Tongue (tissue), 2 donors: ENCODE measurements around a stretch of chr10.

GRCh38 chr10:89301150-89301648, 647 bp upstream of the IFIT2 start:
- RAMPAGE, long total RNA = no peak

GRCh38 chr10:89421136-89421592, 6.8 kb downstream of the IFIT5 start:
- RAMPAGE, long total RNA = no peak

- RAMPAGE, long total RNA = no peak
These were observed 54.2 kb downstream of the IFIT5 start for GRCh38 chr10:89468508-89469017.

DNA sequence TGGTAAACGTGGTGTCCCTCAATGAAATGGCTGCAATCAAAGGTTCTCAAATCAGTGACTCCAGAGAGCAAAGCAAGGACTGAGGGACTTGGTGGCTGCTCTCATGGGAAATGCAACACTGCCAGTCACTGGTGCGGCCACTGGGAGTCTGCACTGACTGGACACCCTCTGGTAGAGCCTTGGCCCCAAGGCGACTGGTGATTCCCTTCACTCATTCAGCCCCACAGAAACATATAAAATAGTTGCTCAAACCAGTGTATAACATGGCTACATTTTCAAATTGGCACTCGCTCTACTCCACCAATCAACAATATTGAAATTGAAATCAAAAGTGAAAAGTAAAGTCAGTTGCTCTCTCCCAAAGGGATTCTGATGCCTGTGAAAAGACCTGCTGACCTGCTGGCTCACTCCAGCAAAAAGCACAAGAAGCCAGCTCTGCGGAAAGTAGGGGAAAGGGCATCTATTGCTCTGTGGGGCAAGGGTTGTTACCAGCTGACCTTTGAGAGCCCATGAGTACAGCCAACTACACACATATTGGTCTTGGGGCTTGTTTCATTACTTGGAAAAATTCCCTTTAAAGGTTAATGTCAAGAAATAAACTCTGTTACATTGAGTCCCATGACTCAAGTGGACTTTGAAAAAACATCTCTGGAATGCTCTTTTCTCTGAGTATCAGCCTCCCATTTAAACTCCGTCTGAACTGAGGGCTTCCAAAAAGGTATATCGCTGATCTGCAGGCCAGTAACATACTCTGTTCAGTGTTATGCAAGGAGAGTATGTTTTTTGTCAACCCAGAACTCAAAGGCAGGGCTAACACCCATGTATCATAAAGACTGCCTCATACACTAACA, 53.4 kb downstream of the PANK1 start:
- RAMPAGE, long total RNA = no peak

DNA sequence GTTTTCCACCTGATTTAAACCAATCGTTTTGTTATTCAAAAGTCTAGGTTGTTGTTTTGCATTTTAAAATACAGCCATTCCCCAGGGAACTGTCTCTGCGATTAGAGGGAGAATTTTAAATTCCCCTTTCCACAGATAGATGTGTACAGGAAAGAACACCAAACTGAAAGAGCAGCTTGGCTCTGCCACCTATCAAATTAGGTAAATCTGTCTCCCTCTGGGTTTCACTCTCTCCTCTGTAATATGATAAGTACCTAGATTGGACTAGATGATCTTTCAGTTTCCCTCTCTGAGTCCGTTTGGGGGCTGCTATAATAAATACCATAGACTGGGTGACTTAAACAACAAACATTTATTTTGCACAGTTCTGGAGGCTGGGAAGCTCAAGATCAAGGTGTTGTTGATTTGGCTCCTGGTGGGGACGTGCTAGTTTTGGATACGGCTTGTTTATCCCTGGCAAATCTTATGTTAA, 186.0 kb downstream of the KIF20B start:
- RAMPAGE, long total RNA = no peak

DNA sequence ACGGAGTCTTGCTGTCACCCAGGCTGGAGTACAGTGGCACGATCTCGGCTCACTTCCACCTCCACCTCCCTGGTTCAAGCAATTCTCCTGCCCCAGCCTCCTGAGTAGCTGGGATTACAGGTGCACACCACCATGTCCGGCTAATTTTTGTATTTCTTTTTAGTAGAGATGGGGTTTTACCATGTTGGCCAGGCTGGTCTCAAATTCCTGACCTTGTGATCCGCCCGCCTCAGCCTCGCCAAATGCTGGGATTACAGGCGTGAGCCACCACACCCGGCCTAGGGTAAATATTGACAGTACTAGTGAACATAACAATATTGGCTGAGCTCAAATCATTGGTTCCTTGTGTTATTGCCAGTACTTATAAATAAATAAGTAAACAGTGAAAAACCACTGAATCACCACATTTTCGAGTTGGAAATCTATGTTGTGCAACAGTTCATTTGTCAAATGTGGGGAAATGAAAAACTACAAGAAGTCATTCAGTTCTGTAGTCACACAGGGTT, 15.7 kb downstream of the RPP30 start:
- RAMPAGE, long total RNA = no peak

GRCh38 chr10:90911988-90912751, 8.7 kb downstream of the ANKRD1 start:
- RAMPAGE, long total RNA = no peak

GRCh38 chr10:90913681-90914253, 7.1 kb downstream of the ANKRD1 start:
- RAMPAGE, long total RNA = no peak

DNA sequence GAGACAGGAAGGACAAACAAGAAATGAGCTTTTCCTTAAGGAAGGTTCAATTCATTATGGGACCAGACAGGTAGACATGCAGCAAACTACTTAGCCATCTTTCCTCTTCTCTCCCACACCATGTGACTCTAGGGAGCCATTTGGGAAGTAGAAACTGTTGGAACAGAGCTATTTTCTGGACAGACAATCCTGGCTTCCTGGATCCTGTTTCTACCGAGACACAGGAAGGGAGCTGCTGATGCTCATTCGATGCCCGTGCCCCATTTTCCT, 46.0 kb upstream of the ANKRD1 start:
- RAMPAGE, long total RNA = no peak

DNA sequence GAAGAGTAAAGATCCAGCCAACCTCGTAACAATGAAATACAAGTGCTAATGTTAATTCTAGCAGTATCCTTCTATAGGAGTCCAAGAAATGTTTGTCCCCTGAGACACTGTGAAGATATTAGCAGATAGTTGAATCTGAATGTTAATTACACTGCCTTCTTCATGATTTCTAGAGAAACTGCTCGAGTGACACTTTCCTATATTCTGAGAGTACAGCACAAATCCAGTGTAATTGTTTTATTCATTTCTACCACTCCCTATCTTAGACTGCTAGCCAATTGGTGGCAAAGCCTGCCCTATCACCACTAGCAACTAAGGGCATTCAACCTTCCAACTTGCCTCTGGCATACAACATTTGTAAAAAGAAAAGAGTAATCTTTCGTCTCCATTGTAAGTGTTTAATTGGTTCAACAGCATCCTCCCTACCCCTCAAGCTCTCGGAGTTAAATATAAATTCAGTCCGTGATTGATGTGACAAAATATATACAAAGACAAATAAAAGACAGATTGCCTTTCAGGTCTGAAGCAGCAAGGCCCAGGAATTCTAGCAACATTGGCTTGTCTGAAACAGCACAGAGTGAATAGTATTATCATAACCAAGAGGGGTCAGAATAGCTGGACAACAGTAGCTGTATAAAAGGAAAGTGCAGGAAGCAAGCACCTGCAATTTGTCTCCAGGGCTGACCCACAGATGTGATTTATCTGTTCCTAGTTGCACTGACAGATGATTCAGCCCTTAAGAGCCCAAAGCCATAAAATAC, 47.5 kb upstream of the ANKRD1 start:
- RAMPAGE, long total RNA = no peak

- RAMPAGE, long total RNA = no peak
These were observed 56.0 kb upstream of the PCGF5 start for GRCh38 chr10:91164382-91164988.

- RAMPAGE, long total RNA = no peak
These were observed 27.0 kb upstream of the PCGF5 start for GRCh38 chr10:91193542-91193821.

DNA sequence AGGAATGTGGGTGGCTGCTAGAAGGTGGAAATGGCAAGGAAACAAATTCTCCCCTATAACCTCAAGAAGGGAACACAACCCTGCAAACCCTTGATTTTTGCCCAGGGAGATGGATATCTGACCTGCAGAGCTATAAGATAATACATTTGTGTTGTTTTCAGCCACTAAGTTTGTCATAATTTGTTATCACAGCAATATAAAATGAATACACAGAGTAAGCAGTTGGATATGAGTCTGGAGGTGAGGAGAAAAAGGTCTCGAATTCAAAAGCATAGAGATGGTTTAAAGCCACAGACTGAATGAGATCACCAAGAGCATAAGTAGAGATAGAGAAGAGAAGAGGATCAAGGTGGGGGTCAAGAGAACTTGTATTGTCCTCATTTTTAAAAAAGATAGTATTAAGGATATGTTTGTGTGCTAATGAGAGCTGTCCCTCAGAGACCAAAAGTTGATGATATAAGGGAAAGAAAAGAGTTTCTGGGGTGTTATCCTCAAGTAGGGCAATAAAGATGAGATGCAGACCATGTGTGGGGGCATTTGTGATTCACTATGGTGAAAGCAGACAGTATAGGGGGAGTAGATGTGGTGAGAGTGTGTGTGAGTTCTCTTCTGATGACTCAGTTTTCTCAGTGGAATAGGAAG, 25.9 kb upstream of the PCGF5 start:
- RAMPAGE, long total RNA = no peak

GRCh38 chr10:91349186-91349965, 60.8 kb upstream of the HECTD2 start:
- RAMPAGE, long total RNA = no peak

GRCh38 chr10:91525796-91526539, 106.9 kb downstream of the PPP1R3C start:
- RAMPAGE, long total RNA = no peak

DNA sequence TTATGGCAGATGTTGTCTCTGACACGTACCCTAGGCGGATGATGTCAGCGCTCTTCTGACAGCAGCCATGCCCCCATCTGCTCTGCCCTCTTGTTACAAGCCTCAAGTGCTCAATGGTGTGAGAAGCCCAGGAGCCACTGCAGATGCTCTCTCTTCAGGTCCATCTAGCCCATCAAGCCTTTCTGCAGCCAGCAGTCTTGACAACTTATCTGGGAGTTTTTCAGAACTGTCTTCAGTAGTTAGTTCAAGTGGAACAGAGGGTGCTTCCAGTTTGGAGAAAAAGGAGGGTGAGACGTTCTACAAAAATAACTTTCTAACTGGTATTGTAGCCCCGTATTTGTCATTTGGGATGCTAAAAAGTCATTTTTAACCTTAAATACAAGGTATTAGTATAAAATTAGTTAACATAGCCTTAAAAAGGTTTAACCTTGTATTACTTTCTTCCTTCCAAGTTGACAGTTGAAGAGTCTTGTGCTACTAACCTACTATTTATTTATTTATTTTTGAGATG, 50.2 kb downstream of the TNKS2 start:
- RAMPAGE, long total RNA = no peak

- RAMPAGE, long total RNA = no peak
These were observed 106.9 kb downstream of the BTAF1 start for GRCh38 chr10:92030411-92030959.

- RAMPAGE, long total RNA = no peak
These were observed 182.0 kb downstream of the CPEB3 start for GRCh38 chr10:92108874-92109320.

DNA sequence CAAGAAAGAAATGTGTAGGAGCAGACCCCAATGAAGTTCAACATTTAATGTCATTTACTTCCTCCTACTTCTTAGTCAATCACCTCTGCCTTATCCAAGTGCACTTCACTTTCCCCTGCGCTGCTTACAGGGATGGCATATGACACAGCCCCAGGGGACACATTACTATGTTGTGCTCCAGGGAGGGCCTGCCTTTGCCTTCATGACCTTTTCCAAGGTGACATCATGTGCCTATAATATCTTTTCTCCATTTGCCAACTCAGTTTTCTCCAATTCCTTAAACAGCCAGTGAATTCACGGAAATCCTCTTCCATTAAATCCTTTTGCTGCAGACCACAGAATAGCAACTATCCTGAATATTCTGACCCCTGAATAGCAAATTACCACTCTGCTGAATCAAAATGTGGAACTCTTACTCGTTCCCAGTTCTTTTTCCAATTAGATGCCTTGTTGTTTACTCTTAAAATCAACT, 139.8 kb downstream of the MARCHF5 start:
- RAMPAGE, long total RNA = no peak

DNA sequence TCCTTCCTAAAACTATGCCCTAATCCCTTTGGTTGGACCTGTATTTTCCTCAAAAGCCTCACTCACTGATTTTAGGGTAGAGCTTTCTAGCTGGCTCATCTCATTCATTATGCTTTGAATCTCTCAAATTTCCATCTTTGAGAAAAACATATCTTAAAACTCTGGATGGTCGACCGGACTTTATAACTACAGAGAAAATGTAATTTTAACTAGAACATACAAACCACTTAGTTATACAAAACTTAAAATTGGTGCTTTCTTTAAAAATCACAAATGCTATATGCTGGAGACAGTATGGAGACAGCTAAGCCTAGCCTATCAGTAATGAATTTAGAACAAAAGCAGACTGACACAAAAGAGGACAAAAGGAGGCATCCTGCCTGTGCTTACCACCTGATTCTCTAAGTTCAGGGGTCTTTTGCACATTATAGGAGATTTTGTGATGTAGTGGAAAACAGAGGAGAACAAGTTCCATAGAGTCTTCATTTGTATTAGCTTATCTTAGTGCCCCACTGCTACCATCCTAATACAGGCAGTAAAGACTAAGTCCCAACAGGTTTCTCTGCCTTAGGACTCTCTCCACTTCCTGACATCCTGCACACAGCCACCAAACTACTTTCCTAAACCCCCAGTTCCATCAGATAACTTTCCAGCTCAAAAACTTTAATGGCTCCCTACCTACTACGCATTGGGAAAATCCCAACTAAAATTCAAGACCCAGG, 1.8 kb downstream of the IDE start:
- RAMPAGE, long total RNA = no peak